SK-N-DZ (cell line): ENCODE measurements around the gene ZNF541.

RAMPAGE:
- cytosol, long total RNA: no peak
- nucleus, long total RNA: no peak
These were observed 1.9 kb downstream of the ZC3H4 start for GRCh38 chr19:47111667-47112073.

DNA sequence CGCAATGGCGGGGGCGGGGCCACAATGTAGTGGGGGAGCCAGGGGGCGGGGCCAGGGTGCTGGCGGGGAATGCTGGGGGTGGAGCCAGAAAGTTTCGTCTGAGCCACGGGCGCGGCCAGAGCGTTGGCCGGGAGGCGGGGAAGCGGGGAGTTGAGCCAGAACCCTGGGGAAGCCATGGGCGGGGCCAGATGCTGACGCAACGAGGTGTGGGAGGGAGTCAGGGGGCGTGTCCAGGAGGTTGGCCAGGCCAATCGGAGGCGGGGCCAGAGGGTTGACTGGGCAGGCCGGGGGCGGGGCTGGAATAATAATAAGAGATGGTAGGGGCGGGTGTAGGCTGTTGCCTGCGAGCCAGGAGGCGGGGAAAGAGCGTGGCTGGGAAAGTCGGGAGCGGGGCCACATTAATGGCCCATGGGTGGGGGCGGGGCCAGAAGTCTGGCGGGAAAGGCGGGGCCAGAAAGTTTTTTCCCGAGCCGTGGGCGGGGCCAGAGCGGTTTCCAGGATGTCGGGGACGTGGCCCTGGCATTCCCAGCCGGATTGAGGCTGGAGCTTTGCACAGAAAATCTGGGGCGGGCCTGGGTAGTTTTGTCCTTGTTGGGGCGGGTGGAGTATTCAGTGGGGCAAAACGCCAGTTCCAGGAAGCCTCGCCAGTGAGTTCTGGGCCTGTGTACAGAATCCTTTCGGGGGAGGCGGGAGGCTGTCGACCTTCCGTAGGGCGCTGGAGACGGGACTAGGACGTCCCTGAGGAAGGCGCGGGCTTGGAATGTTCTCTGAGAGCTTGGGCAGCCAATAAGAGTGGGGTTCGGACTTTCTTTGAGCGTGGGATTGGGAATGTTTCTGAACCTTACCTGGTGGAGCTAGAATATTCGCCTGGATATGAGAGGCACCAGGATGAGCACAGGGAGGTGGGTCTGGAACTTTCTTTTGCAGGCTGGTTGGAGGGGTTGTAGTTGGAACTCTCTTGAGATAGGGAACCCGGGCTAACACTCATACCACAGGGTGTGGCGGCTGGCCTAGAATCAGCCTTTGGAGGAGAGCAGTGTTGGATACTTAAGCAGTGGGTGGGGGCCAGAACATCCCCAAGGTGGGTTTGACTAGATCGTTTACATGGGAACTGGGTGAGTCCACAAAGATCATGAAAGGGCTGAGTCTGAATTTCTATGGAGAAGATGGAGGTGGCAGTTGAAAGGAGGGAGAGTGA lies 1.1 kb downstream of the CCDC9 start:
RAMPAGE:
- cytosol, long total RNA: no peak
- nucleus, long total RNA: no peak

DNA sequence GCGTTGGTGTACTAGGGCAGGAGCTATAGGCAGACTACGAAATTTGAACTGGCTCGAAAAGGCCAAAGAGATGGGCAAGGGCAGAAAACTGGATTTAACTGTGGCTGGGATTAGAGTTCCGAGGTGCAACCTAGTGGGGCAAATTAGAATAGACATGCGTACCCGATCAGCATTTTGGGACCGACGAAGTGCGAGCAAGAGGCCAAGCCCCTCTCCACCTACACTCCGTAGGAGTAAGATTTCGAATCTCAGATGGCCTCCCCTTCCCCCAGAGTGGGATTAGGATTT lies 2.1 kb upstream of the INAFM1 start:
RAMPAGE:
- cytosol, long total RNA: no peak
- nucleus, long total RNA: no peak

DNA sequence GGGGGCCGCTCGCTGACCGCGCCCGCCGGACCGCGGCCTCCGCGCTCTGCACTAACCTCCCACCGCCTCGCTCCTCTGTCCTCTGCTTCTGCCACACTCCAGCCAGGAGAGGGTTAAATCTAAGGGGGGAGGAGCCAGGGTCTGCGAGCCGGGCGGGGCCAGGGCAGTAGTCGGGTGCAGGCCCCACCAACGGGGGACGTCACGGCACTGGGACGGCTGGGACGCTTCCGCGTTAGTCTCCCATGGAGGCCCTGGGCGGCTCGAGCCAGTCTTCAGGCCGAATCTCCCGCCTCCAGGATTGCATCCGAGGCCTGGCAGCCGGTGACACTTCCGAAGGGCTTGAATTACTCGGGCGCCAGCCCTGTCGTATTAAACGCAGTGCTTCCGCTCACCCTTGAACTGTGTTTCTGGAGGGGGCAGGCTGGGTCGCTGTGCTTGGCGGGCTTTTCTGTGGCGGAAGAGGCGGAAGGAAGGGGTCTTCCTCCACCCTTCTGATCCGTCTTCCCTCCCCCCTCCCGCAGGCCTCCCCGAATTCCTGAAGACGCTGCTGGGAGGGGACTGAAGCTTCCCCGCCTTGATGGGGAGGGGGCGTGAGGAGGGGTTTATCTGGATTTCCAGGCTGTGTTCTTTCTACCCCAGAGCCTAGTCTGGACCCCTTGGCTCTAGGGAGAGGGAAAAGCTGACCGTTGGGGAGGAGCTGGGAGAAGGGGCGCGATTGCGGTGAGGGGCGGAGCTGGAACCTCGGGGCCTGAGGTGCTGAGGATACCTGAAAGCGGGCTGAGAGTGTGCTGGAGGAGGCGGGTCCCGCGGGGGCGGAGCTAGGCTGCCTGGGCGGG lies 1.0 kb upstream of the INAFM1 start:
RAMPAGE:
- cytosol, long total RNA: no peak
- nucleus, long total RNA: no peak

DNA sequence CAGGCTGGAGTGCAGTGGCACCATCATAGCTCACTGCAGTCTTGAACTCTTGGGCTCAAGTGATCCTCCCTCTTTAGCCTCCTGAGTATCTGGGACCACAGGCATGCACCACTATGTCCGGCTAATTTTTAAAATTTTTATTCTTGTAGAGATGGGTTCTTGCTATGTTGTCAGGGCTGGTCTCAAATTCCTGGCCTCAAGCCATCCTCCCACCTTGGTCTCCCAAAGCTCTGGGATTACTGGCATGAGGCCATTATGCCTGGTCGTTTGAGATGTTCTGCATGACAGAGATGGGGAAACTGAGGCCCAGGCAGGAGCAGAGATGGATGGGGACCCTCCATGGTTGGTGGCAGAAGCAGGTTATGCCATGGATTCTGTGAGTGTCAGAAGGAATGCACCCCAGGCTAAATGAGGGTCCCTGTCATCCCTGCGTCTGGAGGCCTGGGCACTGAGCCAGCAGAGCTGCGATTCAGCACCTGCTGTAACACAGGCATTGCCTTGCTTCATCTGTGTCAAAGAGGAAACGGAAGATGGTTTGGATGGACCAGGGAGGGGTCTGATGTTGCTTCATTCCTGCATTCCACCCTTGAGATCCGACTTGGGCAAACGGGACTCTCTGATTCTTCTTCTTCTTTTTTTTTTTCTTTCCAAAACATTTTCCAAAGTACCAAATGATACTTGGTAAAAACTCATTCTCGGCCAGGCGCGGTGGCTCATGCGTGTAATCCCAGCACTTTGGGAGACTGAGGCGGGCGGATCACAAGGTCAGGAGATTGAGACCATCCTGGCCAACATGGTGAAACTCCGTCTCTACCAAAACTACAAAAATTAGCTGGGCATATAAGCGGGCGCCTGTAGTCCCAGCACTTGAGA lies 1.1 kb downstream of the C5AR1 start:
RAMPAGE:
- cytosol, long total RNA: no peak
- nucleus, long total RNA: no peak

GRCh38 chr19:47375739-47376568 lies 26.8 kb downstream of the DHX34 start:
RAMPAGE:
- cytosol, long total RNA: no peak
- nucleus, long total RNA: no peak

GRCh38 chr19:47417813-47418462 lies 1.4 kb downstream of the MEIS3 start:
RAMPAGE:
- cytosol, long total RNA: no peak
- nucleus, long total RNA: no peak

DNA sequence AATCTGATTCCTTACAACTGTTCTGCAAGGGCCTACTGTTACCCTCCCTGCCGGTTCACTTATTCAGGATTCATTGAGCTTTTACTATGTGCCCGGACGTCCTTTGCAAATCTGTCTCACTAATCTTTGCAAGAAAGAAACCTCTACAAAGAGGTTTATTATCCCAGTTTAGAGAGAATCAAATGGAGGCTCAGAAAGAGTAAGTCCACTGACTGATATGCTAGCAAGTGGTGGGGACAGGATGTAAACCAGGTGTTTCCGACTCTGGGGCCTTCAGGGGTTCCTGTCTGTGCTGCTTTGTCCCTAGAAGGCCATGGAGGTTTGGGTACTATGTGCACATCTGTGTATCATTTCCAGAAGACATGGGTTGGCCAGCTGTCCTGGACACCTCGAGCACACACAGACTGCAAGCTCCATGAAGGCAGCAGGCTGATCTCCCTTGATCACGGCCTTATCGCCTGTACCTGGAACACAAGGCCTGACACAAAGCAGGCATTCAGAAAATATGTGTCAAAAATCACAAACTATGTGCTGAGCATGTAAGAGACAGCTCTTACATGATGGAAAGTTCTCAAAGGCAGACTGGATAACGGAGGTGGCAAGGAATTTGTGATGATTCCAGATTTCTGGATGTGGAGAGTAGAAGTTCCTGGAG lies 1.2 kb upstream of the KPTN start:
RAMPAGE:
- cytosol, long total RNA: no peak
- nucleus, long total RNA: no peak

RAMPAGE:
- cytosol, long total RNA: no peak
- nucleus, long total RNA: no peak
These were observed 8.1 kb upstream of the KPTN start for GRCh38 chr19:47491938-47492693.

DNA sequence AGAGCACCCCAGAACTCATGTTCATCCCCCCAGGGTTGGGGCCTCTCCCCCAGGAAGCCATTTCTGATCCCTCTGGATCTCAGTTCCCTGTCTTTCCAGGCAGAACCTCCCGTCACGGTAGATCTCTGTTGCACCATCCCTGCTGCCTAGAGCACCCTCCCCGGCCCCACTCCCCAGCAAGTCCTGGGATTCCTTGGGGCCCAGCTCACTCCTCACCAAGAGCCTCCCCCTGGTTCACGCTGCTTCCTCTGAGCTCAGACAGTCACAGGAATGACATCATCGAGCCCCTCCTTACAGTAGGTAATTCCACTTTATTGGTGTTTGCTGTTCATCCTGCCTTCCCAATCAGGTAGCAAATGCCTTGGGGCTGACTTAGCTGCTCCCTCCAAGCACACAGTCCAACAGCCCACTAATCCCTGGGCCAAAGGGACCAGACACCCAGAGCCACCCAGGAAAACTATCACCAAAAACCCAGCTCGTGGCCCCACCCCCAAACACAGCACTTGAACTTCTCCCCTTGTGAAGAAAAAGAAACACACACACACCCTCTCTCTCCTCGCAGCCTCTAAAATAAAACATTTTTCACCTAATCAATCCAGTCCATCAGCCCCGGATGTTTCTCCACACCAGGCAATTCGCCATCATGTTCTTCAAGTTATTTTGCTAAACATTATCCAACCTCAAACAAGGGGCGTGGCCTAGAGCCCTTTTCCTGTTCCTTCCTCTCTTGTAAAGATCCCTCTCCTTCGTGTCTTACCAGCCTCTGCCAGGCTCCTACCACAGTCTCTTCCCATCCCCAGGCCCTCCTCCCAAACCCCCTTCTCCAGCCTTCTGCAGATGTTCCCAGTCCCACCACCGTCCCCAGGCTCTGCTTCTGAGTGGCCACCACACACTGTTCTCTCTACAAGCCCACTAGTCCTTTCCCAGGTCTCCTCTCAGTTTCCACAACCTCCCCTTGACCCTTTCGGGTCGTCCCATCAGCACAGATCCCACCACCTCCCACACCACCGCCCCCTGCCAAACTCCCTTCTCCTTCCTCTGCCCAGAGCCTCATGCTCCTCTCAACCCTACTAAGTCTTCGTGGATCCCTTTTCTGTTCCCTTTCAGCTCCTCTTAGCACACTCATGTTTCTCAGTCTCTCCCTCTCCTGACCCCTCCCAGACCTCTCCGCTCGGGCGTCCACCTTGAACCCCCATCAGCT lies 2.3 kb downstream of the NAPA start:
RAMPAGE:
- cytosol, long total RNA: no peak
- nucleus, long total RNA: no peak

DNA sequence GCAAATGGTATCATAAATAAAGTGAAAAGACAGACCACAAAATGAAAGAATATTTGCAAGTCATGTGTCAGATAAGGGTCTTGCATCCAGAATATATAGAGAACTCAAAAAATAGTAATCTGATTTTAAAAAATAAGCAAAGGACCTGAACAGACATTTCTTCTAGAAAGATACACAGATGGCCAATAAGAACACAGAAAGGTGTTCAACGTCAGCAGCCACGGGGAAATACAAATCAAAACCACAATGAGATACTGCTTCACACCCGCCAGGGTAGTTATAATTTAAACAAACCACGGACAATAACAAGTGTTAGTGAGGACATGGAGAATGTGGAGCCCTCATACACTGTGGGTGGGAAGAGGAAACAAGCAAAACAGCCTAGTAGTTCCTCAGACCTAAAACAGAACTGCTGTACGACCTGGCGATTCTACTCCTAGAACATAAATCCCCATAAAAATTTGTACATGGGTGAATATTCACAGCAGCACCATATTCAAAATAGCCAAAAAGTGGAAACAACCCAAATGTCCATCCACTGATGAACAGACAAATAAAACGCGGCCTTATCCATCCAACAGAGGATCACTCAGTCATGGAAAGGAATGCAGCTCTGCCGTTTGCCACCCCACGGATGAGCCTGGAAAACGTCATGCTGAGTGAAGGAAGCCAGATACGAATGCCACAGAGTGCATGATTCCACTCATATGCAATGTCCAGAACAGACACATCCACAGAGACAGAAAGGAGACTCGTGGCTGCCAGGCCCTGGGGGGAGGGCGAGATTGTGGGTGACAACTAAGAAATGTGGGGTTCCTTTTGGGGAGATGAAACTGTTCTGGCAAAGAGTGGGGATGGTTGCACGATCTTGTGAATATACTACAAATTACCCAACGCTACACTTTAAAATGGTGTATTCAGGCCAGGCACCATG lies 26.9 kb upstream of the NAPA start:
RAMPAGE:
- cytosol, long total RNA: no peak
- nucleus, long total RNA: no peak

DNA sequence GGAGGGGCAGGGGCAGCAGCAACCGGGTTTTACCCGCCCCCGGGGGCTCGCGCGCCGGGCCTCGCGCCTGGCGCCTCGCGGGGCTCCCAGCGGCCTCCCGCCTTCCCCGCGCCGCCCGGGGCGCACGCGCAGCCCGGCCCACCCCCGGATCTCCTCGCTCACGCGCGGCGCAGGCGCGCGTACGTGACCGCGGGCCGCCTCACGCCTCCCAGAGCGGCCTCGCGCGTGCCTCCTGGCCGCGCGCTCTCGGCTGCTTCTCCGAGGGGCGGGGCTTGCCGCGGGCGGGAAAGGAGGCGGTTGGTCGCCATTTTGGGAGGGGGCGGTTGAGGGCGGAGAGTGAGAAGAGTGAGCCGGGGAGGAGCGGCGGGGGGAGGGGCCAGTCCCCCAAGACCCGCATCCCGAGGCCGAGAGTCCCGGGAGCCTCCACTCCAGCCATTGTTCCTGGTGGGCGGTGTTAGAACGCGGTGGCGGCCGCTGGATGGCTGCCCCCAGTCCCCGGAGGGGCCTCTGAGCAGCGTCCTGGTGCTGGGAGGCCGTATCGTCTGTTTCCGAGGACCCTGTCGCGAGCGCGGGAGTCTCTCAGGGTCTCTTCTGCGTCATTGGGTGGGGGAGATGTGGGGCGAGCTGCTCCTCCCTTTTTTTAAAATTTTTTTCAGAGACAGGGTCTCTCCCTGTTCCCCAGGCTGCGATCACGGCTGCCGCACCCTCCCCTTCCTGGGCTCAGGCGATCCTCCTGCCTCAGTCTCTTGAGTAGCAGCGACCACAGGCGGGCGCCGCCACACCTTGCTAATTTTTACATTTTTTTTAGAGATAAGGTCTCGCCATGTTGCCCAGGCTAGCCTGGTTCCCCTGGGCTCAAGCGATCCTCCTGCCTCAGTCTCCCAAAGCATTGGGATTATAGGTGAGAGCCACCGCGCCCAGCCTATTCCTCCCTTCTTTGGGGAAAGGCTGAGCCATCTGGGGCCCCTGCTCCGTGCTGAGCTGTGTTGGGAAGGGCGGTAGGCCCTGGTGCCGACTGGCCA lies at the start of gene ZNF541:
ZNF541 (minus strand) TSS at position 99 of the 1,022 bp plus-strand sequence.
RAMPAGE:
- cytosol, long total RNA: no peak
- nucleus, long total RNA: no peak

DNA sequence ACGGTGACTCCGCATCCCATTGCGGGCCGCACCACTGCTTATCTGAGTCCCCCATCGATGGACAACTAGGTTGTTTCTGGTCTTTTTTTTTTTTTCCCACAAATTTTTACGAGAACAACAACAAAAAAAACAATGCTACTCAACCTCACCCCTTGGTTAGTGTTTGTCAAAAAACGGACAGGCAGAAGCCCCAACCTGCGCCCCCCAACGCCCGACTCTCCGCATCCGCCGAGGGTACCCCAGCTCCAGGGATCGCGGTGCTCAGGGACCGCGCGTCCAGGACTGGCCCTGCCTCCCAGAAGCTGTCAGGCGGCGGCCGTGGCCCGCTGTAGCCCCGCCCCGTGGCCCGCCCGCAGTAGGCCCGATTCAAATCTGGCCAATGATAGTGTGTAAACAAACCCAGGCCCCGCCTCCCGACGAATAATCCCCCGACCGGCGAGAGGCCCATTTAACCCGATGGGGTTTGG lies 8.9 kb upstream of the BICRA start:
RAMPAGE:
- cytosol, long total RNA: no peak
- nucleus, long total RNA: no peak

GRCh38 chr19:47611465-47612124 lies 2.7 kb downstream of the BICRA start:
RAMPAGE:
- cytosol, long total RNA: no peak
- nucleus, long total RNA: no peak

DNA sequence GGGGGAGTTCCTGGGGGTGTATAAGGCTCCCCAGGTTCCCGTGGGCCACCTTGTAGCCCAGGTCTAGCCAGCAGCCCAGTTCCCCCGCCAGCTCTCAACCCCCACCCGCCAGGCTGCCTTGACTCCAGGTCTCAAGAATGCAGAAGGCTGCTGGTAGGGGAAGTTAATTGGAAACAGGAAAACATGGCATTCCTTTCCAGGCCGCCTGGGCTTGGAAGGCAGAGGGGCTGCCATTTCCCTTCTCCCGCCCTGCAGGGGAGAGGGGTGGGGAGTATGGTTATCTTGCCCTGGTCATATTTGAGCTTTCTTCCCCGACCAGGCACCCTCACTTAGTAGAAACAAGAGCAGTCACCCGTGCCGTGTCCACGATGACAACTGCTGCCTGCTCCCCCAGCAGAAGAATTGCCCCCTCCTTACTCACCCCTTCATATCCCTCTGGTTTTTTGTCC lies 4.3 kb downstream of the BICRA start:
RAMPAGE:
- cytosol, long total RNA: no peak
- nucleus, long total RNA: no peak

DNA sequence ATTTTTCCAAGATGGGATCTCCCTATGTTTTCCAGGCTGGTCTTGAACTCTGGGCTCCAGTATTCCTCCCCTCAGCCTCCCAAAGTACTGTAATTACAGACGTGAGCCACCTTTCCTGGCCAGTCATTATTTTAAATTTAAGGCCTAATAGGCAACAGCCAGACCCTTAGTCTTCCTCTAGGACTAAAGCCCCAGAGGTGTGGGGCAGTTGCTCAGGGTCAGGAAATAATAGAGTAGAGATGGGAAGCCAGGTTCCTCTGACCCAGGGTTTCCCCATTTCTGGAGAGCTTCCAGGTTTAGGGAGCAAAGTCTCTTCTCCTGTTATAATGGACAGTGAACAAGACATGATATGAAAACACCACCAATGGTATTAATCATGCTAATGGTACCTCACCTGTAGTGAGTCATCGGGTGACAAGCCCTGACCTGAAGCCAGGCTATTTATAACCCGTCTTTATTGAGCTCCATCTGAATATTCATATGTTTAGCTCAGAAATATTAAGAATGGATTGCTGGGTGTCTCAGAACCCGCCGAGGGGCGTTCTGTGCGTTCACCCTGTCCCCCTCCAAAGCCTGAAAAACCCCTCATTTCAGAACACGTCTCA lies 24.6 kb downstream of the BICRA start:
RAMPAGE:
- cytosol, long total RNA: no peak
- nucleus, long total RNA: no peak

DNA sequence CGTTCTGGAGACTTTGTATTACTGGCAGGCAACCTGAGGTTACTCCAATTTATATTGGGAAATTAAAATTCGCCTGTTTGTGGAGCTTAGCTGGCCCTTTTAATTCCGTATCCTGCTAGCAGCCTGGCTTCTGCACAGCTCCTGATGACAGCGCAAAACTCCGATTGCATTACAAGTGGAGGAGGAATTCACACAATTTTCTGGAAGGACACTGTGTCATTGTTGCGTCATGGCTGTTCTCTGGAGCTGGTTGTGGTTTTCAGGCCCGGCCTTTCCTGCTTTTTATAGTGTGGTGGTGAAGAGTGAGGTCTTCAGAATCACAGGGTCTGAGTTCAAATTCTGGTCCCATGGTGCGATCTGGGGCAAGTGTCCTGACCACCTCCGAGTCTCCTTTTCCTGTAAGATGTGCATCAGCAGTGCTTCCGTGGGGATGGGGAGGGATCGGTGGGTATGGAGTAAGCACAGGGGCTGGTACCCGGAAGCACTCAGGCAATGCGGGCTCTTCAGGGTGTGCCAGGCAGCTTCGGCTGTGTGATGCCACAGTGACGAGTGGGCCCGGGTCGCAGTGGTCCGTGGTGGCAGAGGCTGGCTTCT lies 49.0 kb upstream of the EHD2 start:
RAMPAGE:
- cytosol, long total RNA: no peak
- nucleus, long total RNA: no peak

DNA sequence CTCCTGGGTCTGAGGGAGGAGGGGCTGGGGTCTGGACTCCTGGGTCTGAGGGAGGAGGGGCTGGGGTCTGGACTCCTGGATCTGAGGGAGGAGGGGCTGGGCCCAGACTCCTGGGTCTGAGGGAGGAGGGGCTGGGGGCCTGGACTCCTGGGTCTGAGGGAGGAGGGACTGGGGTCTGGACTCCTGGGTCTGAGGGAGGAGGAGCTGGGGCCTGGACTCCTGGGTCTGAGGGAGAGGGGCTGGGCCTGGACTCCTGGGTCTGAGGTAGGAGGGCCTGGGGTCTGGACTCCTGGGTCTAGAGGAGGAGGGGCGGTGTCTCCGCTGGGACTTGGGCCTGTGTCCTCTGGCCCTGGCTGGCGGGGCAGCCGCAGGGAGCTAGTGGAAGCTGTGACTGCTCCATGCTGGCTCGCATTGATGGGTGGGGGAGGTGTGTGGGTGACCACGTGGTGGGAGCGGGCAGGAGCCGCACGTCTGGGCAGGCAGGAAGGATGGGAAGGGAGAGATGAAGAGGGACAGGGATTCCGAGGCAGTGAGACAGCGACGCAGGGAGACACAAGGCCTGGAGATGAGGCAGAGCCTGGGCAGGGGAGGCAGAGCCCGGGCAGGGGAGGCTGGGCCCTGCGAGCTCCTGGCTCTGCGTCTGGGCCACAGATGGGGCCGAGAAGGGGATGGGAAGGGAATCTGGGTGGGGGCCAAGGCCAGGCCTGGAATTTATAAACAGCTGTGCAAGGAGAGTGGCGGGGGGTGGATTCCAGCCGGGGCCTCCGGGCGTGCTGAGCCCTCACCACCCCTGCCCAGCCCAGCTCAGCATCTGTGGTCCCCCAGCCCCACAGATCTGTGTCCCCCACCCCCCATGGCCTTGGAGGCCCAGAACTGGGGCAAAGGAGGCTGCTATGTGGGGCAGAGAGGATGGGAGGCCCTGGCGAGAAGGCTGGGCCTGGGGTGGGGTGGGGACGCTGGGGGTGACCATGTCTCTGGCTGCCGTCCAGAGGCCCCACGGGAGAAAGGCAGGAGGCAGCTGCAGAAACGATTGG lies 5.8 kb downstream of the EHD2 start:
RAMPAGE:
- cytosol, long total RNA: no peak
- nucleus, long total RNA: no peak

RAMPAGE:
- cytosol, long total RNA: no peak
- nucleus, long total RNA: no peak
These were observed 15.3 kb upstream of the NOP53 start for GRCh38 chr19:47729856-47730580.

RAMPAGE:
- cytosol, long total RNA: no peak
- nucleus, long total RNA: no peak
These were observed 12.3 kb upstream of the NOP53 start for GRCh38 chr19:47733062-47733432.